WTC11 (cell line): ENCODE measurements around a stretch of chr7.

GRCh38 chr7:66741781-66742050, 1.2 kb downstream of the RABGEF1 start:
- PRO-cap, result no peak

GRCh38 chr7:66844937-66845221, 76.1 kb upstream of the TMEM248 start:
- PRO-cap, result bidirectional peak, plus-strand start at chr7:66845053, minus-strand start at chr7:66844886

DNA sequence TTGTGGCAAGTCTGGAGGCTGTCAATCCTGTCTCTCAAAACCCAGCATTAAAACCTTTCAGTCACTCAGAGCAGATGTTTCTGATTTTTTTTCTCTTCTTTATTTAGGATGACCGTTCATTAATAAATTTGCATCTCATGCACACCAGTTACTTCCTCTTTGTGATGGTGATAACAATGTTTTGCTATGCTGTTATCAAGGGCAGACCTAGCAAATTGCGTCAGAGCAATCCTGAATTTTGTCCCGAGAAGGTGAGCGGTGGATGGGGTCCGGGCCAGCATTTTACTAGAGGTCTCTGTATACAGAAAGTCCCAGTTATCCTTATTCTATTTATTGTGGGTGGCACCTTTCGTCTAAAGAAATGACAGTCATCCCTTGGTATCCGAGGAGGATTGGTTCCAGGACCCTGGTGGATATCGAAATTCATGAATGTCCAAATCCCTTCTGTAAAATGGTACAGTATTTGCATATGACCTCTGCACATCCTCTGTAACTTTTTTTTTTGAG, 32.1 kb downstream of the TMEM248 start:
- PRO-cap, result no peak

DNA sequence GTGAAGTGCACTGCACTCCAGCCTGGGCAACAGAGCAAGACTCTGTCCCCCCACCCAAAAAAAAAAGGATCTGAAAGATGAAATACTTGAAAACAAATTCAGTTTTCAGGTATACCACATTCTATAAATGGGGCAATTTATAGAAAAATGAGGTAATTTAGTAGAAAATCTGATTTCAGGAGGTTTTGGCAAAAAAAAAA, 1.7 kb downstream of the SBDS start:
- PRO-cap, result no peak

DNA sequence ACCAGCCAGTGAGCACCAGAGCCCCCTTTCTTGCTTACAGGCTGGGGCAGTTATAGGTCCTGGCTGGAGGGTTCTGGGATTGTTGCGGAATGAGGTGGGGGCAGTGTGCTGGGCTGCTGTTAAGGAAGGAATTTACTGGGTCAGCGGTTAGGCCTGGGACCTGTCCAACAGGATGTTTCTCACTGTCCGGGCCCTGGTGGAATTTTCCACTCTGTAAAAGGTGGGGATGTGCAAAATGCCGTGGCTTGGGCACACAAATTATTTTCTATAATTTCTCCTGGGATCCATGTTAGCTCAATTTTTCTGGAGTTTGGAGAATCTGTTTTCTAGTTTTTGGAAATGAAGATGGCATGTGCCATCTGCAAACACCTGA, 477.2 kb downstream of the SPDYE21 start:
- PRO-cap, result no peak

DNA sequence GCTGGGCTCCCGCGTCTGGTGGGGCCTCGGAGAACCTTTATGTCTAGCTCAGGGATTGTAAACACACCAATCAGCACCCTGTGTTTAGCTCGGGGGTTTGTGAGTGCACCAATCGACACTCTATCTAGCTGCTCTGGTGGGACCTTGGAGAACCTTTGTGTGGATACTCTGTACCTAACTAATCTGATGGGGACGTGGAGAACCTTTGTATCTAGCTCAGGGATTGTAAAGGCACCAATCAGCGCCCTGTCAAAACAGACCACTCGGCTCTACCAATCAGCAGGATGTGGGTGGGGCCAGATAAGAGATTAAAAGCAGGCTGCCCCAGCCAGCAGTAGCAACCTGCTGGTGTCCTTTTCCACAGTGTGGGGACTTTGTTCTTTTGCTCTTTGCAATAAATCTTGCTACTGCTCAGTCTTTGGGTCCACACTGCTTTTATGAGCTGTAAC, 204.0 kb upstream of the AUTS2 start:
- PRO-cap, result no peak

- PRO-cap, result no peak
Measured at GRCh38 chr7:69597626-69597811, 756 bp upstream of the AUTS2 start.

DNA sequence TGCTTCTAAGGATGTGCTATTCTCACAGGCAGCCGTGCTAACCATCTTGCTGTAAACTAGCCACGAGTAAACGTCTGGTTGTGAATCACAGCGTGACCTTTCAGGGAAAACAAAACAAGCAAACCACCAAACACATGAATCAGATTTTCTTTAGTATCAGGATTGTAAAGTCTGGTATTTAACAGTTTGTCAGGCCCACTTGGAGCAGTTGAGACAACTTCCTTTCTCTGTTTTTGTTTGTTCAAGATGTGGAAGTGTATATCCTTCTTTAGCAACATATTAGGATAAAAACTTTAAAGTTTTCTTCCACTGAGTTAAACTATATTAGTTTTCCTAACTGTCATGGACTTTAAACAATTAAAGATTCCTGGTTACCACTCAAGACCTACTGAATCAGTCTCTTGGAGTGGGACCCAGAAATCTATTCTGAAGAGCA, 32.1 kb downstream of the AUTS2 start:
- PRO-cap, result no peak

- PRO-cap, result no peak
Measured at GRCh38 chr7:70471711-70472388, 660.1 kb upstream of the GALNT17 start.

DNA sequence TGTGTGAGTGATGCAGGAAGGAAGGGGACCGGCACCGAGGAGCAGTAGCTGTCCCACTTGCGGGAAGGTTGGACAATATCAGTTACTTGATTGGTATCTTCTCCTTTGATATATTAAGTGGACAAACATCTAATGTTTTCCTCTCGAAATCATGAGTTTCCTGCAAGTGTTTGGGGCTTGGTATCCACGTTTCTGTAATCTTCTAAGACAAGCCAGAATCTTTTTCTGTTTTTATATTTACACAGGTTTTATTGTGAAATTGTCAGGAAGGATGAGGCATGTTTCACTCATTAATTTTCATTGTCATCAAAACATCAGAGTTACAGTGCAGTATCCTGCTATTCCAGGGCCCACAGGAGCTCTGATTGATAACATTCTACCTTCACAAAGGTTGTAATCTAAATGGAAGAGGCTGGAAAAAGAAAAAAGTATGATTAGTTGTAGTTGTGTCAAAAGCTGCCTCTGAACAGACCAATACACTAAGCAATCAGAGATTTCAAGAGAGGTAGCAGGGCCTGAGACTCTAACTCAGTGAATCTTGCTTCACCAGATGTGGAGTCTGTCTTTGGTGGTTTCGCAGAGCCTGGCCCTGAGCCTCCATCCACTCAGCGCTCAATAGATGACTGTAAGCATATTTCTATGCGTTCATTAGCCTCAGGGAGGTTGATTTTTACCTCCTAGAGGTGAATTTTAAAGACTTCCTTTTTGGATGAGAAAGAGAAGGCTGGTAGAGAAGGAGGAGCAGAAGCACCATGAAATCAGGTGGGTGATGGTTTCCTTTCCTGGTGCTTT, 627.2 kb upstream of the GALNT17 start:
- PRO-cap, result no peak

DNA sequence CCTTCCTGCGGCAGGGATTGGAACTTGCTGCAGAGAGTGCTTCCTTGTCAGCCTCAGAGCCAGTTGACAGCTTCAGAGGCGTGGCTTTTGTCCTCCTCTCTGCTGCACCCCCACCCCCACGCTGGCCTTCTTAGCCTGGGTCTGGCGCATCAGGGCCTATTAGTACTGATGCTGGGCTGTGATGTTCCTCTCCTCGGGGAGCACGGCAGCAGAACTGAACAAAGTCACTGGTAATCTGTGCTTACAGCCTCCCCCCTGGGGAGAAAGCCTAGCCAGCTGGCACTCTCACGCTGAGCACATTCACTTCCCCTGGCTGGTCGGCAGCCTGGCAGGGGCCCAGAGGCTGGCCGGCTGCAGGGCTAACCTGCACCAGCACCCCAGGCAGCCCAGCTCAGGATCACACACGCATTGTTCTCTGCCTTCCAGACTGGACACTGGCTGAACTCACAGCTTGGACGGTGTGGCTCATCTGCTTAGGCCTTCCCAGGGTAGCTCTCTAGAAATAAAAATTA, 517.4 kb upstream of the GALNT17 start:
- PRO-cap, result no peak

- PRO-cap, result no peak
Measured at GRCh38 chr7:70779361-70780268, 352.3 kb upstream of the GALNT17 start.

- PRO-cap, result no peak
Measured at GRCh38 chr7:70781359-70781859, 350.5 kb upstream of the GALNT17 start.

- PRO-cap, result no peak
Measured at GRCh38 chr7:70786492-70786845, 345.5 kb upstream of the GALNT17 start.

GRCh38 chr7:71117511-71117831, 14.5 kb upstream of the GALNT17 start:
- PRO-cap, result no peak

DNA sequence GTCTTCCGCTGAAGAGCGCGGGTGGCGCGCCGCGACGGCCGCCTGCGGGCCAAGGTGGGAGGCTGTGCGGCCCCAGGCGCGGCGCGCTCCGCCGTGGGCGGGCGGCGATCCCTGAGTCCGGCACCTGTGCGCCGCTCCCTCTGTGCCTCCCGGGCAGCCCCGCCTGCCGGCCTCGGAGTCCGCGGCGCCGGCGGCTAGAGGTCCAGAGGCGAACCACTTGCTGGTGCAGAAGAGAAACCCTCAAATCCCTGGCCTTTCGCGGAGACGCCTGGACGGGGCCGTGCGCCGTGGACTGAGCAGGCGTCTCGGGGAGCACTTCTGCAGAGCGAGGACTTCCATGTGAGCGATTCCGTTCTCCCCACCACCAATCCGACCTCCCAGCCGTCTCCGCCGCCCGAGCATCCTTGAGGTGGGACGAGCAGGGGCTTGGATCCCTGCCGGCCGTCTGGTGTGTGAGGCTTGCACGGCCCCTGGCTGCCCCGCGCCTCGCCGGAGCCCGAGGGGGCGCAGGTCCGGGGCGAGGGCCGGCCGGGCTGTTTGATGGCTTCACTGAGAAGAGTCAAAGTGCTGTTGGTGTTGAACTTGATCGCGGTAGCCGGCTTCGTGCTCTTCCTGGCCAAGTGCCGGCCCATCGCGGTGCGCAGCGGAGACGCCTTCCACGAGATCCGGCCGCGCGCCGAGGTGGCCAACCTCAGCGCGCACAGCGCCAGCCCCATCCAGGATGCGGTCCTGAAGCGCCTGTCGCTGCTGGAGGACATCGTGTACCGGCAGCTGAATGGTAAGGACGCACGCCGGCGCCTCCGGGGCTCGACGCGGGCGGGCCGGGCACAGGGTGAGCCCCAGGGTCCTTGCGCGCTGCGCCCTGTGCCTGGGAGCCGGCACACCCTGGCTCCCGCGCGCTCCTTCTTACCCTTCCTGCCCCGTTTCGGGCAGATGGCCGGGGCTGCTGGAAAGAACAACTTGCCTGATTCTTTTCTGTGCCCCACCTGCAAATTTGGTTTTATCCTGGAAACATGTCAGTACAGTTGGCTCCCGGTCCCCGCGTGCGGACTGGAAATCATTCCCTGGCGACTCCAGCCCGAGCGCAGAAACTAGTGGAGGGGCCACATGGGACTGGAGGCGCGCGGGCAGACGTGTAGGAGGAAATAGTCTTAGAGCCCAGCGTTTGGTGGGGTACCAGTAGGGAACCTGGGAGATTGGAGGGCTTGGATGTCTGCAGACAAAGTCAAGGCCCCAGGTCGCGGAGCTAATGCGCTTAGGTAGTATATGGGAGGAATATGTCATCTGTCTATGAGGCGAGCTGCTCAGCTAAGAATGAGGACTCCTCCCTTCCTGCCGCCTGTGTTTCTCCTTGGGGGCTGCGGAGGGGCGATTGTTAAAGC, 810 bp downstream of the GALNT17 start:
- PRO-cap, result bidirectional peak, plus-strand start at position 757 of the sequence, minus-strand start at position 702 of the sequence; unidirectional peak, minus-strand start at position 777 of the sequence

- PRO-cap, result no peak
Measured at GRCh38 chr7:71278167-71278731, 146.3 kb downstream of the GALNT17 start.

- PRO-cap, result no peak
Measured at GRCh38 chr7:72332179-72332541, 80.0 kb downstream of the CALN1 start.

DNA sequence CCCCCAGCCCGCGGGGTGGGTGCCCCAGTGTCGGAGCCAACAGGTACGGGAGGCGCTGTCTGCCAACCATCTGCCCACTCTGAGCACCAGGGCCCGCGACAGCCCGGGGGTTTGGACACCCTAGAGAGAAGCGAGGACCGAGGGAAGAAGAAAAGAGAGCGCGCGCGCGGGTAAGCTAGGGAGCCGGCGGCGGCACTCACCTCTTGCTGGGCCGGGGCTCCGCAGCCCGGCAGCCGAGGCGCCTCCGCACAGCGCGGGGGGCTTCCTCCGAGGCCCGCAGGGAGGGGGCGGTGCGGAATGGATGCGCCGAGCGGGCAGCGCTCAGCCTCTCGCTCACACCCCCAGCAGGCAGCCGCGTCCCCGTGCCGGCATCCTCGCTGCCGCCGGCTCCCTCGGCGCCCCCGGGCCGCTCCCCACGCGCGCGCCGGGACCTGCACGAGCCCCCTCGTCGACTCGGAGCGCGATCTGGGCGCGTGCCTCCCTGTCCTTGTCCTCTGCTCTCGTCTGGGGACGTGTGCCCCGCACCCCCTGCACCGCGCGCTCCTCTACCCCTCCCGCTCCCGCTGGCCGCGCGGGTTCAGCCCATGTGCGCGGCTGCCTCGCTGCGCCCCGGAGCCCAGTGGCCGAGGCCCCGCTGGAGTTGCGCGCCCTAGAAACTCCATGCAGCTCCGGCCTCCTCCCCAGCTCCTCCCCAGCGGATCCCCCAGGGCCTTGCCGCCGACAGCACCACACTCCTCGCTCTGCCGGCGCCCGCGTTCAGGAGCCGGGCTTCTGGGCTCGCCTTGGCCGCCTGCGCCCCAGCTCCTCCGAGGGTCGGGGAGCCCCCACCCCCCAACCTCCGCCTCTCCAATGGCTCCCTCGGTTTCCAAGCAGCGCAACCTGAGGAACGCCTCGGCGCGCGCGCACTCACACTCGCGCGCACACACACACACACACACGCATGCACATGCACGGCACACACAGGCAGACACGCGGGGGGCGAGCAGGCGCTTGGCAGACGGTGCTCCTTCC, 75.3 kb downstream of the CALN1 start:
- PRO-cap, result bidirectional peak, plus-strand start at position 270 of the sequence, minus-strand start at position 149 of the sequence; bidirectional peak, plus-strand start at position 956 of the sequence, minus-strand start at position 773 of the sequence

GRCh38 chr7:72879548-72880351, 45.1 kb upstream of the POM121 start:
- PRO-cap, result no peak